Melanocyte of skin (primary cell): ENCODE measurements around the gene UBQLN2.

- CAGE, long polyA plus RNA, 2 experiments = no peak in any of the 2 experiments
These were observed 371 bp upstream of the FGD1 start for GRCh38 chrX:54496421-54496788.

DNA sequence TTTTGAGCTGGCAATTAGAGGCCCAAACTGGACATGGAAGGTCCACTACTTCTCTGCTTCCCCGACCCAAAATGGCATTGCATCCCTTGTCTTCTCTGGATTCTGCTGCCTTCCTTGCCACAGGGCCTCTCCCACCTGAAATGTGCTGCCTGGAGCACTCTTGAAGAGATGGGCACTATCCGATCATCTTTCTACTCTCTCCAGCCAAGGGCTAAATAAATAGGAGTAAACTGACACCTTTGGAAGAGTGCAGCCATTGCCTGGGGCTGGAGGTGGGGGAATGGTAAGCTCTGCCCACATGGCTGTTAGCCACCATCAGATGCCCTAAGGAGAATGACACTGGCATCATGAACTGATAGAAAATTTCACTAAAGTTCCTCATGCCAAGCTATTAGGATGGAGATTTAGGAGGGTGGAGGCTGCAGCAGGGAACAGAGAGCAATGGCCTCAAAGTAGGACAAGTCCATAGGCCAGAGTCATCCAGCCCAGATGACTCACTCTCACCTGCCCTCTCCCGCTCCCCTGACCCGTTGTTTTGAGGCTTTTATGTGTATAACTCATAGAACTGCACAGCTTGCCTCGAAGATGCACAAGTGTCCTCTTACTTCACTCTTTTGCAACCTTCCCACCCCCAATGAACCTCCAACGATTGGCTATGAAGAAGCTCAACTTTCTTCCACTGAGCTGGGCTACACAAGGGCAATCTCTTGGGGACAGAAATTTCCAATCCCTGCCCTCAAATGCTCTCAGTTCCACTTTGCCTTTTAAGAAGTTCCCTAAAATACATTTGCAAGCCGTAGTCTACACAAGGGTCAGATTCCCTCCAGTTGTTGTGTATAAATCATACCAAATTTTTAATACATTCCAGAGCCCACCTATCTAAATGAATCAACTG, 872 bp upstream of the PFKFB1 start:
- CAGE, long polyA plus RNA, 2 experiments = no peak in any of the 2 experiments

DNA sequence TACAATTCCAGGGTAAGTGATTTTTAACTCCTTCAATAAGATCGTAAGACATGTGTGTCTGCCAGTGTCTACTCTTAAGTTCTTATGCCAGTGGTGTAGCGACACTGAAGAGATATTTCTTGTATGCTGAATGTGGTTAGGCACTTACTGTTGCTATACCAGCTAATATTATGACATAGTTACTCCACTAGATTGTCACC, 1.5 kb downstream of the FAM104B start:
- CAGE, long polyA plus RNA, 2 experiments = no peak in any of the 2 experiments

DNA sequence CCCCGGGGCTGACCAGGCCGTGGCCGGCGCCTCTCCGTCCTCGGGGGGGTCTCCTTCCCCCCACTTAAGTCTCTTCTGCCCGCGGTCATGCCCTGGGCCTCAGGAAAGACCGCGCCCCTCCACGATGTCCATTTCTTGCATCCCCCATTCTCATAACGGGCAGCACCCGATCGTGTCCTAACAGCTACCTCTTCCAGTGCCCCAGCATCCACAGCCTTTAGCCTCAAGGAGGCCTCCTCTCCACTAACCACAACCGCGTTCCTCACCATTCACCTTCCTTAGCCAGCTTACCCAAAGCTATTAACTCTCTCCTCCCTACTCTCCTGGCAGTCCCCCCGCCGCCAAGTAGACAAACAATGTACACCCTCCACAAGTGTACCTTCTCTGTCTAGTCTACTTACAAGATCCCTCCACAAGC, 556 bp upstream of the FAM104B start:
- CAGE, long polyA plus RNA, 2 experiments = no peak in any of the 2 experiments

GRCh38 chrX:55720812-55721604, 3.5 kb downstream of the RRAGB start:
- CAGE, long polyA plus RNA, 2 experiments = no peak in any of the 2 experiments

DNA sequence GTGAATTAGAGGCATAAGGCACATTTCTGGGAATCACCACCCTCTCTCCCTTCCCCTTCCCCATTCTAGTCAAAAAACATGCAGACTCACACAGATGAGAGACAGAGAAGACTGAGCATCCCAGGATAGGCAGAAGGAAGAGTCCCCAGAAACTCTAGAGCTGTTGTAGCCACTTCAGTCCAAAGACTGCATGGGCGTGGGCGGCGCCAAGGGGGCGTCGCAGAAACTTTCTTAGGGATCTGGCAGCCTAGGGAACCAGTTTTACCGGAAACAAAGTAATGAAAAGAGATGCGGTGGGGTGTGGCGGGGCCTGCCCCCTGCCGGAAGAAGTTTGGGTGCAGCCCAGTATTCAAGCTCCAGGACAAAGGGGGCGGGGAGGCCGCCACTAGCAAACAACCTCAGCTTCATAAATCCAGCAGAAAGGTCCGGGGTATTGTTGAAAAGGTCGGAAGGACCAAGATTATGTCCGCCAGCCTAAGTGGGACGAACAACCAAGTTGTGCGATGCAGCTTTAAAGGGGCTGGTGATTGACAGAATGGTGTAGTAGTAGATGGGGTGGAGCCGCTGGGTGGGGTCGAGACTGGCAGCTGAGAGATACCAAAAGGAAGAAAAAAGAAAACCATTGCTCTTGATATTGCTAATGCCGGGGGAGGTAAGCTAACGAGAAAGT, 190.5 kb downstream of the RRAGB start:
- CAGE, long polyA plus RNA, 2 experiments = no peak in any of the 2 experiments

GRCh38 chrX:56232586-56233594, 734 bp downstream of the KLF8 start:
- CAGE, long polyA plus RNA, 2 experiments = no peak in any of the 2 experiments

- CAGE, long polyA plus RNA, 2 experiments = no peak in any of the 2 experiments
These were observed at the start of gene UBQLN2 for GRCh38 chrX:56563279-56563928. Gene UBQLN2, plus strand, starts transcription at chrX:56563627.

GRCh38 chrX:56762316-56762973, 33.4 kb downstream of the NBDY start:
- CAGE, long polyA plus RNA, 2 experiments = no peak in any of the 2 experiments

DNA sequence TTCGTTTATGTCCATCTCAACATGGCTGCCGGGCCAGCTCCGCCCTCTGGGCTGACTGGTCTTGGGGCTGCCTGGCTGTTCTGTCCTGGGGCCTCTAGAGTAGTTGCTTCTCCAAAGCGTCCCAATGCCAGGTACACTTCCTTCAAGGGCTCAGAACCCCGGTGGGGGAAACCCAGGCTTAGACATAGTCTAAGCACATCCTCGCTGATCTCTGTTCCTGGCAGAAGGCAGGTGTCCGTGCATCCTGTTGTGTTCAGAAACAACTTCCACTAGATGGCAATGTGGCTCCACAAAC, 35.2 kb downstream of the NBDY start:
- CAGE, long polyA plus RNA, 2 experiments = no peak in any of the 2 experiments

DNA sequence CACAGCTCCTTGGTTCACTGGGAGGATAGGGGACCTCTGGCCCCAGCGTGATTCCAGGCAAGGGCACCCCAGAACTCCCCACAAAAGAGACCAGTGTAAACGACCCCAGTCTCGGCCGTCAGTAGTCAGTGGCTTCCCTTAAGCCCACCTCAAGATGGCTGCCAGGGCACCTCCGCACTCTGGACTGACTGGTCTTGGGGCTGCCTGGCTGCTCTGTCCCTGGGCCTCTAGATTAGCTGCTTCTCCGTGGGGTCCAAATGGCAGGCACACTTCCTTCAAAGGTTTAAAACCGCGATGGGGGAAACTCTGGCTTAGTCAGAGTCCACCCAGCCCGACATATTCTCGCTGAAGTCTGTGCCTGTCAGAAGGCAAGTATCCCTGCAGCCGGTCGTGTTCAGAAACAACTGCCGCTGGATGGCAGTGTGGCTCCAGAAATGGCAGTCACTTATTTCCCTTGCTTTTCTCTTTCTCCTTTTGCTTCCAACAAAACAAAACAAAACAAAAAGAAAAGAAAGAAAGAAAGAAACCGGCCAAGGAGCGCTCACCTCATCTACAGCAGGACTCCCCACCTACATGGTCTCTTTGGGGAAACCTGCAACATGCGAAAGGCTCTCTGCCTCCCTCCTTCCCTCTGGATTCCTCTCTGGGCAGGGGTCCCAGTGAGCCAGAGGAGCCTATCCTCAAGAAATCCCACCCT, 74.4 kb downstream of the NBDY start:
- CAGE, long polyA plus RNA, 2 experiments = no peak in any of the 2 experiments

DNA sequence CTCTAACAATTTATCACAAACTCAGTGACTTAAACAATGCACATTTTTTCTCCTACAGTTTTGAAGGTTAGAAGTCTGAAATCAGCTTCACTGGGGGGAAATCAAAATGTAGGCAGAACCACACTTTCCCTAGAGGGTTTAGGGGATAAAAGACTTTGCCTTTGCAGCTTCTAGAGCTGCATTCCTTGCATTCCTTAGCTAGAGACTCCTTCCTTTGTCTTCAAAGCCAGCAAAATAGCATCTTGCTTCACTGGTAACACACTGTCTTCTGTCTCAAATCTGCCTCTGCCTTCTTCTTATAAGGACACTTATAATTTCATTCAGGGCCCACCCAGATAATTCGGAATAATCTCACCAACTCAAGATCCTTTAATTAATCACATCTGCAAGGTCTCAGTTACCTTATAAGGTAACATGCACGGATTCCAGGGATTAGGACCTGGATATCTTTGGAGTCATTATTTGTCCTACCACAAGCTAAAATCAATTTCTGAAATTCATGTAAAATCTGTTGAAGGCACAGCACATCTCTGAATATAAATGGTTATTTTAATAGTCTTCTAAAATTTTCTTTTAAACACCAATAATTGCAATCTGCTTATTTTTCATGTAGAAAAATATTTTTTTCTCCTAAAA, 152.6 kb upstream of the SPIN4 start:
- CAGE, long polyA plus RNA, 2 experiments = no peak in any of the 2 experiments

- CAGE, long polyA plus RNA, 2 experiments = no peak in any of the 2 experiments
These were observed 127.3 kb downstream of the ARHGEF9 start for GRCh38 chrX:63657705-63658188.

GRCh38 chrX:63678152-63678797, 106.7 kb downstream of the ARHGEF9 start:
- CAGE, long polyA plus RNA, 2 experiments = no peak in any of the 2 experiments

GRCh38 chrX:64928615-64929097, 47.6 kb downstream of the ZC4H2 start:
- CAGE, long polyA plus RNA, 2 experiments = no peak in any of the 2 experiments

GRCh38 chrX:65669770-65670254, 2.4 kb downstream of the MSN start:
- CAGE, long polyA plus RNA, 2 experiments = no peak in any of the 2 experiments

DNA sequence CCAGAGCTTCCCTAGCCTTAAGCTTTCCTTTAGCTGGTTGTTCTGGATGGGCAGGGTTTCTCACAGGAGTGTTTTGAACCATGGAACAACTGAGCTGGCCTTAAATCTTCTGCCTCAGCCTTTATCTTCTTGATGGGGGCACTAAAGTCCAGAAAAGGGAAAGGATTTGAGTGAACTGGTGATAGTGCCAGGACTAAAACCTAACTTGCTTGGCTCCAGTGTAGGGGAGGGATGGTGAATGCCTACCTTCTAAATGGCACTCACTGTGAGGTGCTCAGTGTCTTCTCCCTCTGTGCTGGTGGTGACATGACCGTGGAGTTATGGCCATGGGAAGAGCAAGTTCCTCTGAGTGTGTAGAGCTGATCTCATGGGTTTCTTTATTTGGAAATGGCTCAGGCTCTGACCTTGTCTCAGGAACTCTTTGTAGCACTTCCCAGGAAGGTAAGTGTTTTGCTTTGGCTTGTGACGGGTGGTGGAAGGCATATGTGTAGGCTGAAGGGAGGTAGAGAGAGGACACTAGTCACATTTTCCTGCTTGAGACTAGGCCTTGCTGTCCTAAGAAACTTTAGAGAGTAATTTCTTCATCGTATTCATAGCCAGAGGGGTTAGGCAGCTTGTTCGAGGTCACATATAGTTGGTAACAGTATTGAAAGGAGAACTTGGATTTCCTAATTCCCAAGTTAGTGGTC, 6.4 kb downstream of the MSN start:
- CAGE, long polyA plus RNA, 2 experiments = no peak in any of the 2 experiments

DNA sequence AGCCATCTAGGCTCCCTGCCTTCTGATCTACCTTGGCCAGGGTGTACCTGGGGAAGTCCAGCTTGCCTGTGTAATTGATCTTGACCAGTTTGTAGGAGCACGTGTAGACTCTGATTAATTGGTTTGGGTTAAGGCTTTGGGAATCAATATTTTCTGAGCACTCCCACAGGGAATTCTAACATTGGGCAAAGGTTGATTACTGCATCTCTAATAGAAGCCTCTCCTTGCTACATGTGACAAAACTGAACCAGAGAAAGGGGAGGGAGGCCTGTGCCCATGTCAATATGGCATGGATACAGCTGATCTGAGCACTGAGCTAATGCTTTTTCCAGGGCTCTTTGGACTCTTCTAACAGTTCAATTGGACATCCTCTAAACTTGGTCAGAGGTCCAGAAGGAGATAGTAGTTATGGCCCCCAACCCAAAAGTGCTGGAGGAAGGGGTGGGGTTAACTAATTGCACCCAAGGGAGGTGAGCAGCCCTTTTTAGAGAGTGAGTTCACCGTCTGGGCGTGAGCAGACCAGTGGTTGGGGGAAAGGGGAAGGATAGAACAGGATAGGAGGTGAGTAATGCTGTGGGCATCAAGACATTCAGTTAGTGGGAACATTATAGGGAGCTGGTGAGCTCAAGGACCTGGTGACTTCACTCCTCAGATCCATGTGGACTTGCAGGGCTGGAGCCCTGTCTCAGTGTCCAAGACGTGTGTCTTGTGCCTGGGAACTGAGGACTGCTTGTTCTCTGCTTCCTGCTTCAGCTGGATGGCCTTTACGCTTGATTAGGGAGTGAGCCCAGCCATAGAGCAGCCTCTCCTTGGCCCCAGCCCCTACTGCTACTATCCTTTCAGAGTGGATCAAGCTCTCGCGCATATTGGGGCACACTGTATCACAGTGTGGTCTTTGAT, 22.8 kb downstream of the MSN start:
- CAGE, long polyA plus RNA, 2 experiments = no peak in any of the 2 experiments

- CAGE, long polyA plus RNA, 2 experiments = no peak in any of the 2 experiments
These were observed 29.7 kb downstream of the MSN start for GRCh38 chrX:65697119-65697633.

DNA sequence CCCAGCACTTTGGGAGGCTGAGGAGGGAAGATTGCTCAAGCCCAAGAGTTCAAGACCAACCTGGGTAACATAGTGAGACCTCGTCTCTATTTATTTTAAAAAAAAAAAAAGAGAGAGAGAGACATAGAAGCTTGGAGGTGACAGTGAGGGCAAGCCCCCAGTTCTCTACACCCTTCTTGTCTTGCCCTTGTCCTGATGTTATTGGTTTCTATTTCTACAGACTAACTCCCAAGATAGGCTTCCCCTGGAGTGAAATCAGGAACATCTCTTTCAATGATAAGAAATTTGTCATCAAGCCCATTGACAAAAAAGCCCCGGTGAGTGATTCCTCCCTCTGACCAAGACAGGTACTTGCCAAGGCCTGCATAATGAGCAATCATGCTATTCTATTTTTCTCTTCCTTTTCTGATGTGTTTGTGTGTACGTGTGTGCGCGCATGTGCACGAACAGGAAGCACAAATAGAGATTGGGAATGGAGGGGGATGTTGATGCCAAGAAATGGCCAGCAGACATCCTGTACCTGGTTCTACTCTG, 65.6 kb downstream of the MSN start:
- CAGE, long polyA plus RNA, 2 experiments = no peak in any of the 2 experiments